A549 (cell line): ENCODE measurements around the gene ROCK1.

DNA sequence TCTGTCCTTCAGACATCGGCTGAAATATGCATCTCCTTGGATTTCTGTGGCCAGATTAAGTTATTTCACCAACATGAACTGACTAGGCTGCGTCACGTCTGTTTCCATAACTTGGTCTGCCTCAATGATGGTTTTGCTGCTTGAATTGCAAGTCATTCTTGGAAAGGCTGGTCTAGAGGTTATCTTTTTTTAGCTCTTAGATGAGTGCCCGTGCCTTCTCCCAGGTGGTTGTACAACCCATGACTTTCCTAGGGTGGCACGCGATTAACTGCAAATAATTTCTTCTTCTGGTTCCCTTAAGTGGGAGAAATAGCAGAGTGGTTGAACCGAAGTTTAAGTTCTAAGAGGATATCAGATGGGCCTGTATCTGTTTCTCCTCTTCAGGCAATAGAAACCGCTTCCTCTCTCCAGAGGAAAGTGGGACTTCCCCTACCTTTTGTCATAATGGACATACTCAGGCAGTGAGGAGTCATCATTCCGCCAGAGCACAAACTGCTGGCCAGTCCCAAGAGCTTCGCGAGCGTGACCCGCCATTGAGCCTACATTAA lies 158.7 kb downstream of the LDLRAD4 start:
- PRO-cap: no peak
CAGE:
- cytosol, long polyA plus RNA: no peak
- long polyA plus RNA: no peak
- nucleus, long polyA plus RNA: no peak

DNA sequence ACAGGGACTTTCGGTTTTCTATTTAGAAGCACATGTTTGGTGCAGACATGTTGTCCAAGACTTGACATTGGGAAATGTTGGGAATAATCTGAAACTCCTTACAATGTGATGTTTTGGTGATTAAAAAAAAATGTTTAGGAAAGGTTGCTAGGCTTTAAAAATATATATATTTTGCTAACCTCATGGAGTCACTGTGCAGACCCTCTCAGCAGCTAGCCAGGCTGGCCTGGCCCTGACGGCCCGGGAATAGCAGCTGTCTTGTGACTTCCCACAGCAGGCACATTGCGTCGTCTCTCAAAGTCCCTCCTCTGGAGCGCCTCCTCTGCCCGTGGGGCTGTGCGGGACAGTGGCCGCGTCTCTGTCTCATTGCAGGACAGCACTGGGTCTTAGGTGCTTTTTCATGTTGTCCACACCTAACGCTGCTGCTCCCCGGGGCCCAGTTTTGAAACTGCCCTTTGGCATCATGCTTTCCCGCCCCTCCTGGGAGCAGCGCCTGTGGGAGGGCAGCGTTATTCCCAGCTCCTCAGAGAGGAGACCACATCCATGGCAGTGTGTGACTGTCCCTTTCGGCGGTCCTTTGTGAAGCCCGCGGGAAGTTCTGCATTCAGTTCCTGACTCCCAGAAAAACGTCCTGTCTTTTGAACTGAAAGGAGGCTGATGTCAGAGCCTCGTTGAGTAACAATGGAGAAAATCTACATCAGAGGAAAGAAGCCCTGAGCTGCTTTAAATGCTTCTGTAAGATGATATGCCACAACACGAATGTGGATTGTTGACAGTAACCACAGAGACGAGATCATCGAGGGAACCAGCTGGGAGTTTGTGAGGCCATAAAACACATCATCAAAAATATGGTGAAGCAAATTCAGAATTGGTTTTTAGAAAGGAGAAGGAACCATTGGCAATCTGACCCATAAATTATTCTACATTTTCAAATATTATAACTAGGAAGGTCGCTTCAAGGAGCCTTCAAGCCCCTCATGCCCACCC lies 226.1 kb downstream of the FAM210A start:
- PRO-cap: no peak
CAGE:
- cytosol, long polyA plus RNA: no peak
- long polyA plus RNA: no peak
- nucleus, long polyA plus RNA: no peak

DNA sequence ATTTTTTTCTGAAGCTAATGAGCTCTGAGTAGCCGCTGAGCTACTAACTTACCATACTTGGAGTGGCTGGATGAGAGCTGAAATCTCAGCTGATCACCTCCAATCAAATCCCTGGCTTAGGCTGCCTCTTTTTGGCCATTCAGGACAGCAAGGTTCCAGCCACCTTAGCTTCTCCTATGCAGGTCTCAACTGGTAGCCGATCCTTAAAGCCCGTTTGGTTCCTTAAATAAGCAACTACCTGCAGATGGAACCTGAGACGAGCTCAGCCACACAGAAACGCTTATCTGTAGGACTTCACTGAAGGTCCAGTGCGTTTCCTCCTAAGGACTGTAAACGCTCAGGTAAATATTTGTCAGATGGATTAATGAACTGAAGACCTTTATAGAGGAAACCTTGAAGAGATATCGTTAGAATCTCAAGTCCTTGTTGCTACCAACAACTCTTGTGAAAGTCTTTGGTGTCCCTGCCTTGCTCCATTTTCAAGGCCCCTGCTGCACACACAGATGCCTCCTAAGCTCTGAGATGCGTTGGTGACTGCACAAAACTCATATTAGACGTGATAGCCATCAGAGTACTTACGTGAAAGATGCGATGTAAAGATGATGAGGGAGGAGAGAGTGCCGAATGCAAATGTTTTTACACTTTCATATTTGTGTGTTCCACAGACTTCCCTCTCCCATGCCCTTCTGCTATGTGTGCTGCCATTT lies 117.7 kb downstream of the FAM210A start:
- PRO-cap: no peak
CAGE:
- cytosol, long polyA plus RNA: no peak
- long polyA plus RNA: no peak
- nucleus, long polyA plus RNA: no peak

DNA sequence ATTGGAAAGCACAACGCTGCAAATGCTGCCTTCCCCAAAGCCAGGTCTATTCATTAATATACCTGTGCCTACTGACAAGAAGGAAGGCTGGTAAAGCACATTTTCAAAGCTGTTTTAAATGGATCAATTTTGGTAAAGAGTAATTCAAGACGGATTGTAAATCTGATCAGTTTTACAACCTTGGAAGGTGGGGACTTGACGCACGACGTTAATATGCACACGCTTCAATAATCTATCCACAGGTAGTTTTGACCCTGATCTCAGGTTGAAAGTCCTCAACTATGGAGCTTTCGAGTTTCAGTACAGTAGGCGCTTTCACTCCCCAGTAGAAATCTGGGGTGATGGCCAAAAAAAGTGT lies 957 bp downstream of the FAM210A start:
- PRO-cap: no peak
CAGE:
- cytosol, long polyA plus RNA: no peak
- long polyA plus RNA: no peak
- nucleus, long polyA plus RNA: no peak

- PRO-cap: no peak
CAGE:
- cytosol, long polyA plus RNA: no peak
- long polyA plus RNA: no peak
- nucleus, long polyA plus RNA: no peak
These were observed 59.5 kb upstream of the ANKRD30B start for GRCh38 chr18:14688391-14688866.

GRCh38 chr18:14797906-14798477 lies 50.0 kb downstream of the ANKRD30B start:
- PRO-cap: no peak
CAGE:
- cytosol, long polyA plus RNA: no peak
- long polyA plus RNA: no peak
- nucleus, long polyA plus RNA: no peak

- PRO-cap: no peak
CAGE:
- cytosol, long polyA plus RNA: no peak
- long polyA plus RNA: no peak
- nucleus, long polyA plus RNA: no peak
These were observed 134.6 kb downstream of the ROCK1 start for GRCh38 chr18:20976881-20977589.

GRCh38 chr18:20991019-20991364 lies 120.6 kb downstream of the ROCK1 start:
- PRO-cap: no peak
CAGE:
- cytosol, long polyA plus RNA: no peak
- long polyA plus RNA: start-site peak on the minus strand at chr18:20991180-20991203, 243 and 114 reads in 2 replicates
- nucleus, long polyA plus RNA: no peak

DNA sequence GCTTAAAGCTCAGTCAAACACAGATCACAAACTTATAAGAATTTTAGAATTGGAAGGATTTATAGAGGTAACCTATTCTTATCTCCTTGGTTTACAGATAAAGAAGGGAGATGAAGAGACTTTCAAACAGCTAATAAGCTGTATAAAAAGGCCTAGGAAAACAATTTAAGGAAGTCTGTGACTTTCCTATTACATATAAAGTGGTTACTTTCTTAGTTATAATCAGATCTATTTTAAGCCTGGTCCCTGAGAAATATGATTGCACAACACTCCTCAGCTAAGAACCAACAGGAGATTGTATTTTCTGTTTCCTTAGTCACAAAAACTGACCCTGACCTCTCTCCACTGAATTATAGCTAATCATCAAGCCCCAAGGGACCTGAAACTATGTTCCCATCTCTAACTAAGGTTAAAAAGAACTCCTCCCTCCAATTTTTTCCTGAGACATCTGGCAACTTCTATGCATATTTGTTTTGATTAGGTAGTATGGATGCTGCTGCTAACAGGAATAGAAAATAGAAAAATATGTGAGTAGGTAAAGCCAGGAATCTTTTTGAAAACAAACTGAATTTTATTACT lies 106.9 kb downstream of the ROCK1 start:
- PRO-cap: no peak
CAGE:
- cytosol, long polyA plus RNA: no peak
- long polyA plus RNA: no peak
- nucleus, long polyA plus RNA: no peak

- PRO-cap: no peak
CAGE:
- cytosol, long polyA plus RNA: no peak
- long polyA plus RNA: no peak
- nucleus, long polyA plus RNA: no peak
These were observed 105.4 kb downstream of the ROCK1 start for GRCh38 chr18:21006167-21006615.

GRCh38 chr18:21108409-21109549 lies 2.8 kb downstream of the ROCK1 start:
- PRO-cap: no peak
CAGE:
- cytosol, long polyA plus RNA: no peak
- long polyA plus RNA: no peak
- nucleus, long polyA plus RNA: no peak

- PRO-cap: bidirectional peak, plus-strand start at chr18:21112019, minus-strand start at chr18:21111728
CAGE:
- cytosol, long polyA plus RNA: start-site peak on the minus strand at chr18:21111615-21111793, 136 and 1,071 reads in 2 replicates
- long polyA plus RNA: start-site peak on the minus strand at chr18:21111671-21111765, 110 and 80 reads in 2 replicates
- nucleus, long polyA plus RNA: start-site peak on the minus strand at chr18:21111615-21111781, 150 and 3,416 reads in 2 replicates
These were observed at the start of gene ROCK1 for GRCh38 chr18:21111432-21111899. ROCK1 (minus strand) TSS chr18:21111813.

- PRO-cap: no peak
CAGE:
- cytosol, long polyA plus RNA: no peak
- long polyA plus RNA: no peak
- nucleus, long polyA plus RNA: no peak
These were observed 119.1 kb downstream of the GREB1L start for GRCh38 chr18:21361051-21361709.

DNA sequence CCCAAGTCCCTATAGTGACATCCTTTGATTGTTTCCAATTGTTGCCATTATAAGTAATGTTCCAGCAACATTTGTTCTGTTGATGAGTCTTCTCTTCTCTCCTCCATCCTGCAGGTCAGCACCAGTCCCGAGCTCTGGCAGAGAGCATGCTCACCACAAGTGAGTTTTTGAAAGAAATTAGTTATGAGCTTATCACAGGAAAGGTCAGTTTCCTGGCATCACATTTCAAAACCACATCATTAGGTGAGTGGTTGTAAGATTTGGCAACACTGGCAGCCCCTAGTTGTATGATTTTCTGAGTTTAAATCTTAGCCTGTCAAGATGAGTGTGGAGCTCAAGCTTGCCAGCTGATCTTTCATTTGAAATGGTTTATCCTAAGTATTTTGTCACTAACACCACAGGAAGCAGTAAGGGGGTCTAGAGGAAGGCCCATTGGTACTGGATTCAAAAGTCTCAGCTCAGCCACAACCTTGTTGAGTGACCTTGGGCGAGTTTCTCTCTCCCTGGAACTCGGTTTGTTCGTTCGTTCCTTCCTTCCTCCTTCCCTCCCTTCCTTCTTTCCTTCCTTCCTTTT lies 149.5 kb downstream of the ESCO1 start:
- PRO-cap: no peak
CAGE:
- cytosol, long polyA plus RNA: no peak
- long polyA plus RNA: no peak
- nucleus, long polyA plus RNA: no peak

- PRO-cap: no peak
CAGE:
- cytosol, long polyA plus RNA: no peak
- long polyA plus RNA: no peak
- nucleus, long polyA plus RNA: no peak
These were observed 1.1 kb downstream of the ESCO1 start for GRCh38 chr18:21599407-21599901.

GRCh38 chr18:21605121-21605574 lies 4.6 kb upstream of the ESCO1 start:
- PRO-cap: no peak
CAGE:
- cytosol, long polyA plus RNA: no peak
- long polyA plus RNA: no peak
- nucleus, long polyA plus RNA: no peak

DNA sequence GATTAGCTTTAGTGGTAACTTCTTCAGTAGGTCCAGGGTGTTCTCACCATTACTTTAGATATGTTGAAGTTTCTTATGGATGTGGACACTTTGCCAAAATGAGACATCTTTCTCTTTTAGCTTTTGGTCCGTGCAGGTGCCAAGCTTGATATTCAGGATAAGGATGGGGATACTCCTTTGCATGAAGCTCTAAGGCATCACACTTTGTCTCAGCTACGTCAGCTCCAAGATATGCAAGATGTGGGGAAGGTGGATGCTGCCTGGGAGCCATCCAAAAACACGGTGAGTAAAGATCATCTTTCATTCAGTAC lies 103.3 kb downstream of the MIB1 start:
- PRO-cap: no peak
CAGE:
- cytosol, long polyA plus RNA: no peak
- long polyA plus RNA: no peak
- nucleus, long polyA plus RNA: no peak

DNA sequence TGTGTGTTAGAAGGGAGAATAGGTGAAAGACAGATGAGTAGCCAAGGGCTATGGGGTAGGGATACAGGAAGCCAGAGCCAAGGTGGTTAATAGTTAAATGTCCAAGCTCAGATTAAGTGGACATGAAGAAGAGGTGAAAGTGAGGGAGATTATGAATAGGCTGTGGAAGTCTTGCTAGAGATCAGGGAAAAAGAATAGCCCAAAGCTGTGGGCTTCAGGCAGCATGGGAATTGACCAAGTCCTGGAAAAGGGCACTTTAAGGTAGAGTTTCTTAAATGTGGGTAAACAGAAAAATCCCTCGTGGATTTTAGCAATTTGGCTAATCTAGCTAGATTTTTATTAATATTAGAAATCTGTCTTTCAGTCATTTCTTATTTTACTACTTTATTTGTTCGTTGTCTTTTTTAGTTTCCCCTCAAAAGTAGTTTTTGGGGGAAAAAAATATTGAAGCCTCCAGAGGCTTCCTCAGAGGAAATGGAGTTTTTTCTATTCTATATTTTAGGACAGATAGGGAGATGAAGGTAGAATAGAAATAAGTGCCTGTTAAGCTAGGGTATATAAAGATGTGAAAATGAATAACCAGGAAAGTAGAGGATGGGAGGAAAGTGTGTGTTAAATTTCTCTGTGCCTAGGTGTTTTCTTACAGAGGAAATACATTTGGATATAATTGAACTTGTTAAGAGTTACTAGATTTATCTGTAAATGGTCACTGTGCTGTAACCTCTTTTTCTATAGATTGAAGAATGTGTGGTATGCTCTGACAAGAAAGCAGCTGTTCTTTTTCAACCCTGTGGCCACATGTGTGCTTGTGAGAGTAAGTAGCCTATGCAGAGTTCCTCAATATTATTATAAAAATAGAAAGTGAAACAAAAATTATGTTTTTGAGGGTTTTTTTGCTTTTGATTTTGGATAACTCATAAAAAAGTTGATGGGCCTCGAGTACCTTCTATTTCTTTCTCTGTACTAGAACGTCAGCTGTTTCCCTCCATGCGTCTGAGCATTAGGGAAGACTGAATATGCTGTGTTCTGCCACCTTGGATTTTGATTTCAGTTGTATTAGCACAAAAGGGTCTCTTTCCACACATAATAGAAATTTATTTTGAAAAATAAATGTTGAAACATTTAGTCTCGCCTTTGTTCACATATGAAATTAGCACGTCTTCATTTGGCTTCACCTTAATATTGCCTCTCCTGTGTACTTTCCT lies 112.2 kb downstream of the MIB1 start:
- PRO-cap: no peak
CAGE:
- cytosol, long polyA plus RNA: no peak
- long polyA plus RNA: no peak
- nucleus, long polyA plus RNA: no peak

DNA sequence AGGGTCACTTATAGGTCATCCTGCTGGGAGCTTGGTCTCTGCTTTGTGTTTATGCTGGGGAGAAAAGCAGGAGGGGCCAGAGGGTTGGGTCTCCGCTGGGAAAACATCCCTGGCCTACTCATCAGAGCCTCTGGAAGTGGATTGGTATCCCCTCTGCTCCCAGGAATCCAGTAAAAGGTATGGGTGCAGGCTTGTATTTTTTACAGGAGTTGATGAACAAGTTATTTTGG lies 188.5 kb upstream of the GATA6 start:
- PRO-cap: no peak
CAGE:
- cytosol, long polyA plus RNA: no peak
- long polyA plus RNA: no peak
- nucleus, long polyA plus RNA: no peak

- PRO-cap: no peak
CAGE:
- cytosol, long polyA plus RNA: no peak
- long polyA plus RNA: no peak
- nucleus, long polyA plus RNA: no peak
These were observed 147.7 kb upstream of the GATA6 start for GRCh38 chr18:22021739-22022062.